ENCODE measurements around the genes NDUFA4L2 and STAC3.

GRCh38 chr12:56126017-56126667 is 1.9 kb upstream of the ESYT1 start:
- RRBS, 2 experiments, result no CpG with 5 or more reads among the region's 5 CpGs

- RRBS, 2 experiments, result no CpG with 5 or more reads among the region's 8 CpGs
These were observed 5.2 kb downstream of the MYL6 start for GRCh38 chr12:56163255-56163909.

DNA sequence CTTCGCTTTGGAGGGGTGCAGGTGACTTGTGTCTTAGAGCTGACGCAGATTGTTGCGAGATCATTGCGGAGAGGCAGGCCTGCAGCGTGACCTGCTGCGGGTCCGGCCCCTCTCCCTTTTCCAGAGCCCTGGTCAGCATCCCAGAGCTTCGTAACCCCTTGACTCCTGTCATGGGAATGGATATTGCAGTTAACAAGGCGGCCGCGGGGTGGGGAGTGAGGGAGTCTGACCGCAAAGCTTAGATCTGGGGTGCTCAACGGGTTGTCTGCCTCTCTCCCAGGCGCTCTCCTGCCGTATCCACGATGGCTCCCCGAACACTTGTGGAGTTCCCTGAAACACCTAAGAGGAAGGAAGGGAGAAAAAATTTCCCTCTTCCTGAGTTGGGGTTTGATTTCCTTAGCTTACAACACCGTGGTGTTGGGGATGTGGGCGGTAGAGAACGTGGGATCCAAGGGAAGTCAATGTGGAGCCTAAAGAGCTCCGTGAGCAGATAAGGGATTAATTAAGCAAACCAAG is 515 bp upstream of the RNF41 start:
- RRBS, 2 experiments, result 0% methylated on average over 4 of the region's 21 CpGs; no CpG with 5 or more reads in 1 of the 2 experiments

GRCh38 chr12:56256551-56257014 is 1.6 kb downstream of the ANKRD52 start:
- RRBS, 2 experiments, result no CpG with 5 or more reads among the region's 1 CpG

- RRBS, 2 experiments, result no CpG with 5 or more reads among the region's 22 CpGs
These were observed 746 bp downstream of the COQ10A start for GRCh38 chr12:56267381-56267994.

GRCh38 chr12:56349300-56349799 is 10.6 kb downstream of the STAT2 start:
- RRBS, 2 experiments, result no CpG with 5 or more reads among the region's 3 CpGs

DNA sequence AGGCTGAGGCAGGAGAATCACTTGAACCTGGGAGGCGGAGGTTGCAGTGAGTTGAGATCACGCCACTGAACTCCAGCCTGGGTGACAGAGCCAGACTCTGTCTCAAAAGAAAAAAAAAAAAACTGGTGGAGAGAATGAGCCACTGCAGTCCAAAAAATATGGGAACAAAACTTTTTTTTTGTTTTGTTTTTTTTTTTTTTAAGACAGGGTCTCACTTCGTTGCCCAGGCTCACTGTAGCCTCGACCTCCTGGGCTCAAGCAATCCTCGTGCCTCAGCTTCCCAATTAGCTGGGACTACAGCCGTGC is 3.7 kb upstream of the SPRYD4 start:
- RRBS, 2 experiments, result no CpG with 5 or more reads among the region's 6 CpGs

GRCh38 chr12:56598660-56599459 is 31.3 kb downstream of the BAZ2A start:
- RRBS, 2 experiments, result 94 to 95% methylated on average over 4 of the region's 27 CpGs

- RRBS, 2 experiments, result no CpG with 5 or more reads among the region's 18 CpGs
These were observed 20.4 kb downstream of the BAZ2A start for GRCh38 chr12:56609665-56610282.

DNA sequence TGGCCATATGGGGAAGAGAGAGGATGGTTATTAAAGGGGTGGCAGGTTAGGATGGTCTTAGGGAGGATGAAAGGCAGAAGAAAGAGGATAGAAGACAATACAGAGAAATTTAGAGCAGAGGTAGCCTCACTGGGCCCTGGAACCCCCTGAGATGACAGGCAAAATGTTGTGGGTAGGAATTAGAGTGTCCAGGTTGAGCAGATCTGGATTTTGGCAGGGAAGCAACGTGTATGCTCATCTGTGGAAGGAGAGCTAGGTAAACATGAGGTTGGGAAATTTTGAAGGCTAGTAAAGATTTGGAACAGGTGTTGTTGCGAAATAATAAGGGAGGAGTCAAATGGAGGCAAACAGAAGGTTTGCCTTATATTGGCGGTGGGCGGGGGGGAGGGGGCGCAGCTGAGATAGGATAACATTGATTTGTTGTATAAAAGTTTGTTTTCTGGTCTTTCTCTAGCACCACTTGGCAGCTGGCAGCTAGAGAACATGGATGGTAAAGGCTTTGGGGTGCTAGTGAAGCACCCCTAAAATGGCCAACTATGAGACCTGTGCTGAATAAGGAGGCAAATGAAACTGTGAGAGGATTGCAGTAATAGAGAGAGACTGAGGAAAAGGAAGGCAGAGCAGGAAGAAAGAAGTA is 5.4 kb downstream of the HSD17B6 start:
- RRBS, 2 experiments, result no CpG with 5 or more reads among the region's 5 CpGs

DNA sequence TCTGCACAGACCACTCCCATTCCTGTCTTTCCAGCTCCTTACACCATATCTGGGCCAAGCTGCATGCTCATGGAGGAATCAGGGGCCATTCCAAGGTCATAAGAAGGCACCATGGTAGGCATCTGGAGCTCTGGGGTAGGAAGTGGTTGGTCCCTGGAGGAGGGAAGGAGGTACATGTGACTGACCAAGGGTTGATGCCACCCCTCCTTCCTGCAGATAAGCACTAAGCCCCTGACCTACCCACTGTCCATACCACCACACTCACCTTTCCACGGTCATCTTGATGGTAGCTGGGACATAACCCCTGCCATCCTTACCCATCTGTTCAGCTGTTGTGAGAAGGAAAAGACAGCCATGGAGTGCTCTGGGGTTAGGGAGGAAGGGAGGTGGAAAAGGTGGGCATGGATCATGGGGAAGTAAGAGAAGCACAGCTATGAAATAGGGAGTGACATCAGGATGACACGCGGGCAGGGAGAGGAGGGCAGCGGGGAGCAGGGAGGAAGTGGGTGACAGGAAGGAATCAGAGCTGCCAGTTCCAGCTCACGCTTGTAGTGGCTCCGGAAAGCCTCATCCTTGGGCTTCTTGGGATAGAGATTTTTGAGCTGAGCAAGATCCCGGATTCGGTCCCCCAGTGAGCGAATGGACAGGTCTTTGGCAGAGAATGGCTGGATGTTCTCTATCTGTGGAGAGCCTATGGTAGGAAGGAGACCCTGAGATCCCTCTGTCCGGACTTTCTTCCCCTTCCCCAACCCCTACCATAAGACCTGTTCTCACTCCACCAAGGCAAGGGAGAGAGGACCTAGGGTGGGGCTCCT is 10.0 kb downstream of the NAB2 start:
- RRBS, 2 experiments, result 91 to 95% methylated on average over 4 to 5 of the region's 10 CpGs

GRCh38 chr12:57104709-57105093 is 6.5 kb downstream of the STAT6 start:
- RRBS, 2 experiments, result no CpG with 5 or more reads among the region's 3 CpGs

DNA sequence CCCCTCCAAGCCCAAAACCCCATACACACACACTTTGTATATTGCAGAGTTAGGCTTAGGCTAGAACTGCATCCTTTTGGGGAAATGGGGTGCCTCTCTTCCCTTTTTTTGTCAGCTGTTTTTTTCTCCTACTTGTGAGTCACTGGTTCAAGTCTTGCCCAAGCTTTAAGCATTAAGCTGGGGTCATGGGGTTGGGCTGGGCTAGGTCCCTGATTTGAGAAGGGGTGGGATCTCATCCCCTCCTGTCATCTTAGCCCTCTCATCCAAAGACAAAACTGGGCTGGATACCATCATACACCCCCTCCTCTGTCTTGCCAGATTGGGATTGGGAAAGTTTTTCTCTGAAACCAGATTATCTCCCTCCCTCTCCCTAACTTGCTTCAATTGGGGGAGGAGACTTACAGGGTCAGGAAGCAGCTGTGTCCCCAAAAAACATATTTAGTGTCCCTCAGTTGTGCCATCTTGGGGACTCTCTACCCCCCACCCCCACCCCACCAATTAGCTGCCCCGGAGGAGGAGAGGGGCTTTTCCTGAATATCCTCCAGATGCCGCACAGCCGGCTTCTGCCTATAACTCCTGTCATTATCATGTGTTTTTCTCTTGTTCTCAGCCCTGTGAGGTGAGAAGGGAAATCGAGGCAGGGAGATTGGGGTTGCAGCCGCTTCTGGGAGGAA is 1.8 kb downstream of the LRP1 start:
- RRBS, 2 experiments, result 39 to 61% methylated on average over 2 of the region's 5 CpGs

GRCh38 chr12:57135913-57136391 is 7.7 kb downstream of the LRP1 start:
- RRBS, 2 experiments, result no CpG with 5 or more reads among the region's 14 CpGs

GRCh38 chr12:57149206-57149924 is 21.1 kb downstream of the LRP1 start:
- RRBS, 2 experiments, result no CpG with 5 or more reads among the region's 13 CpGs

- RRBS, 2 experiments, result no CpG with 5 or more reads among the region's 15 CpGs
These were observed 25.3 kb upstream of the NXPH4 start for GRCh38 chr12:57191315-57191691.

- RRBS, 2 experiments, result no CpG with 5 or more reads among the region's 11 CpGs
These were observed 1.0 kb downstream of the SHMT2 start for GRCh38 chr12:57230311-57231150.

- RRBS, 2 experiments, result no CpG with 5 or more reads among the region's 18 CpGs
These were observed at the start of gene NDUFA4L2 for GRCh38 chr12:57236792-57237939. Gene NDUFA4L2 (minus strand): TSS chr12:57237104.

DNA sequence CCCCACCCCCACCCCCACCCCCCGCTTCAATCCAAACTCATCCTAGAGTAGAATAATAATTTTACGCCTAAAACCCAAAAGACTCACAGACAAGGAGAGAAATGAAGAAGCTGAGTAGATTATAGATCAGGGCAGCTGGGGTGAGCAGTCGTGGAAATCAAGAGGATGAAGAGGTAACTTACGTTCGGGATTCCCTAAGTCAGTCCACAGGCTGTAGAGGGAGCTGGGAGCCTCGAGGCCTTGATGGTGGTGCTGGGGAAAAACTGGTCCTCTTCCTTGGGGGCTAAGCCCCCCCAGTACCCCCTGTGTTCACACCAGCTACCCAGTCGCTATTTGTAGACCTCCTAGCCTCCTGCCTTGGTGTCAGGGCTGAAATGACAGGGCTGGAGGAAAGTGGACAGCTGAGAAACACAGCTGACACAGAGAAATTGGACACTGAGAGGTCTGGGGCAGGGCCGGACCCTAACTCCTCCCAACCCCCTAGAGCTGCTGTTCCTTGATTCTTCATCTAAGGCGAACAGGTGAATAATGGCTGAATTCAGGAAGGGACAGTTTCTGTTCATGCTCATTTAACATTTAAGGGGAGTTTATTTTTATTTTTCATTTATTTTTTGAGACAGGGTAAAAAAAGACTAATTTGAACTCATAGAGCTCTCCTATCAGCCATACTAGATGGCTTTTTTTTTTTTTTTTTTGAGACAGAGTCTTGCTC is at the start of gene STAC3:
TSS of gene STAC3 (minus strand) at position 377 of the 712 bp plus-strand sequence.
- RRBS, 2 experiments, result no CpG with 5 or more reads among the region's 9 CpGs

DNA sequence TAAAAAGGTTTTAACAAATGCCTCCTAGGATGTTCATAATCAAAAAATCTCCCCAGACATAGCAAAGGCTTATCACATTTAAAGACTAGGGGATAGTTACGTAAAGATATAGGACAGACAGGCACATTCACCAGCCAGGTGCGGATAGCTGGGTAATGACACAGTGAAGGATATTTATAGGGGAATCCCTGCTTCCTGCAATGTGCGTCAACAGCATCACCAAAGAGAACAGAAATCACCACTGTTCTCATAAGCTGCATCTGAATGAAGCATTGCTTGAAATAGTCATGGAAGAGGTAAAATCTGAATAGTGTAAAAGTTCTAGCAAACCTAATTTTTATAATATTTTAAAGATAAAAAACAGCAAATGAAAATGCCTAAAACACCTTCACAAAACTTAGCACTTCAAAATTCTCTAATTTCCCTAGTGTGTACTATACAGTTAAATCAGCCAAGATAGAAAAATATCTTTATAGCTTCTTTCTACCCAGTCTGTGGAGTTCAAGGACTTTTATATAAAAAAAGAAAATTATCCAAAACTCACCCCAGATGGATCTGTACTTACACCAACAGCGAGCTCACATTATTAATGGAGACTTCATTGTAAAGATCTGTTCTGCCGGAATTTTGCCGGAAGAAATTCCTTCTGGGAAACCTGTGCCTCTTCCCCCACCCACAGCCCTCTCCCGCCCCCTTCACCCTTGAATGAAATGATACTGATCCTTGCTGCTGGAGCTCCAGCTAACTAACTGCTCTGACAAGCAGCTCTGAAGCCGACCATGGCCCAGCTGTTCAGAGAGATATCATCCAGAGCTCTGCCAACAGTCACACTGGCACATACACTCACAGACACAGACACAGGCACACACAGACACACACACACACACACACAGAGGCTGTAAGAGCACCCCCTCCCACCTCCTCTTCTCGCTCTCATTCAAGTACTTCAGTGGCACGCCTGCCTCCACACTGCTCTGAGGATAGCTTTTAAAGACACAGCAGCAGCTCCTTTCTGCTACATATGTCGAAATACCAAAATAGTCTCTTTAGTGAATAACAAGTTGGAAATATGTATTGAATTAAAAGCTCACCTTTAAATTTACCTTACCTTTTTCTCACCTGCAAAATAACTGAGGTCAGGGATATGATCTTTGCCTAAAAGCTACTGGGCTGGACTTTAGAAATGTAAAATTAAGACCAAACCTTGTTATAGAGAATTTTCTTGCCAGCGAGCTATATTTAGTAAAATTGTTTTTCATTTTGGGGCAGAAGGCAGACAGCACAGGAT is 88.8 kb downstream of the R3HDM2 start:
- RRBS, 2 experiments, result no CpG with 5 or more reads among the region's 12 CpGs

All from Panc1 (cell line).